Left common carotid artery plus branches (tissue), 1 donor: Measurements from ENCODE around the genes MOSPD2, ASB9 and BEND2.

DNA sequence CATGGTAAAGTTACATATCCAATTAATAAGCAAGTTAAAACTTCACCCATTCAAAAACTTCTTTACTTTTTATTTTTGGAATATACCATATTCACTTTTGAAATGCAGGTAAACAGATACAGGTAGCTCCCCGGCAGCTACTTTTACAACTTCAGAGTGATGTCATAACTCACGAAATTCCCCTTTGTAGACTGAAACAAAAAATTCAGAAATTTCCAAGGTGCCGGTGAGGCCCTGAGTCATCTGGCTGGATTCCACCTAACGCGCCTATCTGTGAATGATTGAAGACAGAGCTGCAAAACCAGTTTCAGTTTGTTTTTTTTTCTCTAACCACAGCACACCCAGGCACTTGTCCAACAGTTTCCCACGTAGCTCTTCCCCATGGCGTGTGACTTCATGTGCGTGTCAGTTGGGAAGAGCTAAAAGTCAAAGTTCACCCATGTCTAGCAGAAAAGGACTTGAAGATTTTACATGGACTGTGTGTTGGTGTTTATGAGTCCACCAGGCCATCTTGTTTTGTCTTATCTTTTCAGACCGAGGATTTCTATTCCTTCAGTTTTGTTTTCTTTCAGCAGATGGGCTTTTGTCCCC lies 16.3 kb downstream of the TCEANC start:
- PRO-cap = no peak

GRCh38 chrX:13765669-13766390 lies 31.3 kb downstream of the OFD1 start:
- PRO-cap = no peak

DNA sequence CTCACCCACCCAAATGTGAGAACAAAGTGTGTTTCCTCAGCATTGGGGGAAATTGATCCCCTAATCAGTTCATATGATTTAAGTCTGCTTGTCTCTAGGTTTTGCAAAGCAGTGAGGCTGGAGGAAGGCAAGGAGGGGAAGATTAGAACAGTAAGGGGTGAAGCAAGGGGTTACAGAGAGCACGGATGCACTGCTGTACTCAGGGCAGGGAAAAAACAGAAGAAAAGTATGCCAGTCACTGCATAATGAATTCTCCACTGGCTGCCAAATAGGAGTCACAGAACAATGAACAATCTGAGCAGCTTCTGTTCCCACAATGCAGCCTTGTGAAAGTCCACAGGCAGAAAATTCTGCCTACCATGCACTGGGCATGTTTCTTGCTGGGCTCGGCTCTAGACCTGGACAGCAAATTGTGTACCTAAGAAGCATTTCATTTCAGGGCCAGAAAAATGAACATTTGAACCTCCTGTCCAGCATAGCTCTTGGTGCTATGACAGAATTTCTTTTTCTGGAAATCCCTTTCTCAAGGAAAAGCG lies 74.8 kb upstream of the GPM6B start:
- PRO-cap = no peak

GRCh38 chrX:14872804-14873904 lies at the start of gene MOSPD2:
MOSPD2 (plus strand) TSS chrX:14873421.
- PRO-cap = unidirectional peak, plus-strand start at chrX:14873461

GRCh38 chrX:15269563-15270501 lies at the start of gene ASB9:
ASB9 (minus strand) TSS chrX:15270083.
- PRO-cap = no peak

- PRO-cap = bidirectional peak, plus-strand start at chrX:15675478, minus-strand start at chrX:15675364; bidirectional peak, plus-strand start at chrX:15675714, minus-strand start at chrX:15675580
Observed at GRCh38 chrX:15675252-15675875, 10.8 kb upstream of the CLTRN start.

DNA sequence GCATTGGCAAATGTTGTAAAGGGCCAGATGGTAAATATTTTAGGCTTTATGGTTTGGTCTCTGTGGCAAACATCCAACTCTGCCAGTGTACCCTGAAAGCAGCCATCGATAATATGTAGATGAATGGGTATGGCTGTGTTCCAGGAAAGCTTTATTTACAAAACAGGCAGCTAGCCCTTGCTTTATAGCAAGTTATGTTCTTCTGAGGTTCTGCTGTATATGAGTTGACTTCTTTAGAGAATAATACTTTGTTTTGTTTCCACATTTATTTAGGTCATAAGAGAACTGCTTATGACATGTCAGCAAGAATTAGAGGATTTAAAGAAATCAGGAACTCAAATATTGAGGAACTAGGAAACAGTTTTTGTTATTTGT lies 14.1 kb downstream of the ZRSR2 start:
- PRO-cap = no peak

DNA sequence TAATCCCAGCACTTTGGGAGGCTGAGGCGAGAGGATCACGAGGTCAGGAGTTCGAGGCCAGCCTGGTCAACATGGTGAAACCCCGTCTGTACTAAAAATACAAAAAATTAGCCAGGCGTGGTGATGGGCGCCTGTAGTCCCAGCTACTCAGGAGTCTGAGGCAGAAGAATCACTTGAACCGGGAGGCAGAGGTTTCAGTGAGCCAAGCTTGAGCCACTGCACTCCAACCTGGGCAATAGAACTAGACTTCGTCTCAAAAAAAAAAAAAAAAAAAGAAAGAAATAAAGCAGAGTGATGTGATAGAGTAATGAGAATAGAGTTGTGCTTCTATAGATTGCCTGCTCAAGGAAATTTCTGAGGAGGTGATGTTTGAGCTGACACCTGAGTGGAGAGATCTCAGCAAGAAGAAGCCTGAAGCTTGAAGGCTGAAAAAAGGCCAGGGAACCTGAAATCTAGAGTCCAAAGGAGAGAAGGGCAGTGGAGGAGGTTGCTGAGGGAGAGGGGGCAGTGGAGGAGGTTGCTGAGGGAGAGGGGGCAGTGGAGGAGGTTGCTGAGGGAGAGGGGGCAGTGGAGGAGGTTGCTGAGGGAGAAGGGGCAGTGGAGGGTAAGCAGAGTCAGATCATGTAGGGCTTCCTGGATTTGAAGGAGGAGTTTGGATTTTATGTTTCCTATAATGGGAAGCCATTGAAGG lies 15.5 kb downstream of the ZRSR2 start:
- PRO-cap = no peak

- PRO-cap = no peak
Observed at GRCh38 chrX:16761421-16762442, 24.5 kb upstream of the TXLNG start.

GRCh38 chrX:16857895-16858120 lies 12.4 kb downstream of the RBBP7 start:
- PRO-cap = no peak

GRCh38 chrX:17735134-17735517 lies 2.2 kb upstream of the SCML1 start:
- PRO-cap = no peak

- PRO-cap = no peak
Observed at GRCh38 chrX:17736747-17737389, 425 bp upstream of the SCML1 start.

- PRO-cap = no peak
Observed at GRCh38 chrX:18220607-18221012, at the start of gene BEND2. BEND2 (minus strand) TSS chrX:18220886.

DNA sequence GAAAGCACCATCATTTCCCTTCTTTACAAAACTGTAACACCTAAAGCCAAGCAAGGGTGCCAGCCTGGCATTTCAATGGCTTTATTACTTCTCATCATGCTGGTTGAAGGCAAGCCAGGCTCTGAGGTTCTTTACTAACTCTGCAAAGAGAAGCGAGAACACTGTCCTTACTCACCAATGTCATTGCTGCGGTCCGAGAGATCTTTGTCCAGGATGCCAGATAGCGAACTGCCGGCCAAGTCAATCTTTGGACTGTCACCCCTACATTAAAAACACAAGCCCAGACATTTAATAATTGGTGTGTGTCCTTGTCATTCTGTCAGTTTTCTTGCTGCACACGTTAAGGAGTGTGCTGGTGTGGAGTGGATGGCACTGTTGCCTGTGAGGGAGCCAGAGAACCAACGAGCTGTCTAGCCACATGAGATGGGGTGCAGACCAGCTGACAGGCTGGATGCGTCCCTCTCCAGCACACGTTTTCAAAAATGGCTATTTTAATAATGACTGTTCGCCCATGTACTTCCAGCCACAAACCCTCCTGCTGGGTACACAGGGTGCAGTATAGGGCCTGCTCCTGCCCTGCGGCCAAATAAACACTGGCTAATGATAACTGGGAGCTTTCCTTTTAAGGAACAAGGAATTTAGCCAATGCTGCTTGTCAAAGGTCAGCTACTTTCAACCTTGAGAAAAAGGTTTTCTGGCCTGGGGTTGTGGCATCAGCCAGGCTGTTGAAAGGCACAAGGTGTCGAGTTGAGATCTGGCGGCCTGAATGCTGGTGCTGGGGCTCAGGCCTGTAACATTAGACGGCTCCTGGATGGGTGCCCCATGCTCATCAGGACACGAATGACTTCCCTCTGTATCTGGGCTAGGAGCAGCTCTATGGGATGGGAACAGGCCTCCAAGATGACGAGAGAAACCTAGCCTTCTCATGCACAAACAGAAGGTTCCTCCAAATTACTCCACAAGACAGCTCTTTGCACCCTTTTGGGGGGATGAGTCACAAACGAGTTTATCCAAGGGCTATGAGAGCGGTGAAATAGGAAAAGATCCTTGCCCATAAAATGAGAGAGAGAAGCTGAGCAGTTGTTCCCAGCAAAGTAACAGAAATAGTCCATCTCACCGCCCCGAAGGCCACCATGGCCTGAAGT lies 54.0 kb upstream of the MAP3K15 start:
- PRO-cap = no peak

GRCh38 chrX:19649284-19649483 lies 133.9 kb upstream of the MAP3K15 start:
- PRO-cap = no peak

DNA sequence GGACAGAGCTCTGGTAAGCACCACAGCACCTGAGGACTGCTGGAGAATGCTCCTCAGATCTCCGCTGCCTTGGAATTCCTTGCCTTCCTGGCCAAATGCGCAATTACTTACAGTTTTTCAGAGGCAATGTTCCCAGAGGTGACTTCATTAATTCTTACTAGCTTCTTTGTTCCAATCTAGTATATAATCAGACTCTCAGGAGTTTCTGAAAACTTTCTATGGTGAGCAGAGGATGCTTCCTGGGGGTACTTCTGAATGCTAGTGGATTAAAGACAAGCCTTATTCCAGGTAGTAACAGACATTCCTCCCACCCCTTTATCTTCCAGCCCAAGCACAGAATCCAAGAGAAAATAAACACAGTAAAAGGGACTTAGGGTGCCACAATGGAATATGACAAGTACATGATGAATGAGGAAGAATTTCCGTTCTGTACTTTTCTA lies 37.3 kb upstream of the SH3KBP1 start:
- PRO-cap = no peak

DNA sequence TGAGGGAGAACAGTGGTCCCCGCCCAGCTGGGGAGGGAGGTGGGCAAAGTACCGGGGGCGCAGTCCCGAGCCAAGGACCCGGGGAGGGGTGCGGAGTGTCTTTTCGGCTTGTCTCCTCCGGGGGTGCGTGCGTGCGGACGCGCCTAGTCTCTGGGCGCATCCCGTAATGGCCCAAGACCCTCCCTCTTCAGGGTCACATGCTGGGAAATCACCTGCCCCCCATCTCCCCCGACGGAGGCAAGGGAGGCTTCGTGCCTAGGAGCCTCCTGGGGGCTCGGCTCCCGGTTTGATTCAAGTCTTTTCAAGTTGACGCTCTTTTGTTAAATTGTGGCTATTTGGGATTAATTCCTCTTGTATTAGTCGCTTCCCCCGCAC lies 609 bp upstream of the RPS6KA3 start:
- PRO-cap = no peak

DNA sequence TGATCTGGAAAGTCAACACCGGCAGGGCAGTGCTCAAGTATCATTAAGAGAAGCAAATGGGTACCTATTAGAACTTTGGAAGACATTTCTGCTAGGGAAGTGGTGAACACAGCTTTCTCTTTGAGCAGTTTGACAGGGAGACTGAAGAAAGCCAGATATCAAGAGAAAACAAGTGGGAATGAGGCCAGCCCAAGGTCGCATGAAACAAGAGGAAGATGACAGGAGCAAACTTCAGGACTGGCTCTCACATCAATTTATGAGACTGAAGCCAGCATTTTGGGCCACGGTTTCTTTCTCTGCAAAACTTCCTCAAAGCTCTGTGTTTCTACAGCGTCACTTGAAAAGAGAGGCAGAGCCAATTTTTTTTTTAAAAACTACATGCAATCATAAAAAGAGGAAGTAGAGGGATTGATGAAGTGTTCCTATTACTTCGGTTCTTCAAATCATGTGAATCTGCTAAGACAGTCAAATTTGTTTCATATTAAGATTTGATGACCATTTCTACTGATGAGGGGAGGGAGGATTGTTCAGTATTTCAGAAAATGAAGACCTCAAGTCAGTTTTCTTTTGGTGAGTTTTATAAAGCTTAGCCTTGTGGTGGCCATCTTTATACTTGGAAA lies 108.4 kb upstream of the RPS6KA3 start:
- PRO-cap = no peak

DNA sequence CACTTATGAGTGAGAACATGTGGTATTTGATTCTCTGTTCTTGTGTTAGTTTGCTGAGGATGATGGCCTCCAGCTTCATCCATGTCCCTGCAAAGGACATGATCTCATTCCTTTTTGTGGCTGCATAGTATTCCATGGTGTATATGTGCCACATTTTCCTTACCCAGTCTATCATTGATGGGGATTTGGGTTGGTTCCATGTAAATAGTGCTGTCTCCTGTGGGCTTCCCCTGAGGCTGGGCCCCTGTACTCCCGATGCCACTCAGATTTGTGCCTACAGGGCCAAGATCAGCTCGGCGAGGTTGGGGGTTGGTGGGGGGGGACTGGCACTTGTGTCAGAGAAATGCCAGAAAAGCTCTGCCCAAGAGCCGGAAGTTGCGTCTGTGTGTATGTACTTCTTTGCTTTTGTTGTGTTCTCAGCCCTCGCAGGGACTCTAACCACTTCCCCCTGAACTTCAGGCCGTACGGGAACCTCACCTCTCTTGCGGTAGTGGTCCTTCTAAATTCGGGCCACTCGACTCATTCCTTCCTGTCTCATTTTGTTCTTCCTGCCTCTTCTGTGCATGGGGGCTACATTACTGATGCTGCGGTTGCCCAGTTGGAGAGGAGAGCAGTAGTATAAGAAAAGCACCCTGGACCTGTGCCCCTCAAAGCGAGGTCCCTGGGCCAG lies 146.1 kb upstream of the RPS6KA3 start:
- PRO-cap = no peak

GRCh38 chrX:21153429-21154021 lies 220.7 kb upstream of the CNKSR2 start:
- PRO-cap = no peak